Rectum (tissue), 1 donor: ENCODE data around the gene C16orf95.

GRCh38 chr16:87201171-87201422 lies 116.1 kb downstream of the C16orf95 start:
- PRO-cap: no peak

DNA sequence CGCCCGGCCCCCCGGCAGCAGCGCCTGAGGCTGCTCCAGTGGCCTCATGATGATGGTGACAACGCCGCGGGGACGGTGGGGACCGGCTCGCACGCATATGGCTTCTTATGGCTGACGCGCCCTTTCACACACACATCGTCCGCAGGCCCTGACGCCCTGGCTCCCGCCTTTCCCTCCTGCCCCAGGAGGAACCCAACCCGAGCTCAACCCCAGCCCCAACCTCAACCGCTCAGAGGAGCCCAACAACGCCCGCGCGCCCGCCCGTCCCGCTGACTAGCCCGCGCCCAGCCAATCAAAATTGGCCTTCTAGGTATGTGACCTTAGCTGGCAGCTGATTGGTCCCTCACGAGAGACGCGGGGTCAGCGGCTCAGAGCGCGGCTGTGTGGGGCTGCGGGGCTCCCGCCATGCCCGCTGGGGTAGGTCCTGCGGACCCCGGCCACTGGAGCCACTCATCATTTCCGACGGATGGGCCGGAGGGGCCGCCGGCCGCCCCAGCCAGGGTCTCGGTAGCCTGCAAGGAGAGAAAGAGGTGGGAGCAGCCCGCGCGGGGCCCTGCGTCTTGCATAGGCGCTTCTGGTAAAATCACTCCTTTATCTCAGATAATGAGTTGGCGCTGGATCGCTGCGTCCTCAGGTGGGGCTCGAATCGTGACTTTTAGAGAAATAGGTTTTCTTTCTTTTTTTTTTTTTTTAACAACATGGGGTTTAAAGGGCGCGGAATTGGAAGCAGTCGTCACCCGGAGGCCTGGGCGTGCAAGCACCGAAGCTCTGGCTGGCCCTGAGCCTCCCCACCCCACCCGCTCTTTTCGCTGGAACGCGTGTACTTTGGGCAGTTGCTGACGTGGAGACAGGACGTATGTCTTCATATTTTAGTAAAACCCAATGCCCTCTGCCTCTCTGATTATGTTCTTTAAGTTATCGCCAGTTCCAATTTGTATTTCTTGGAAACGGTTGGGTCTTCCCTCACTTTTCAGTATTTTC lies at the start of gene C16orf95:
Gene C16orf95, minus strand, starts transcription at position 247 of the 981 bp plus-strand sequence.
- PRO-cap: bidirectional peak, plus-strand start at position 371 of the sequence, minus-strand start at position 271 of the sequence; bidirectional peak, plus-strand start at position 832 of the sequence, minus-strand start at position 799 of the sequence

DNA sequence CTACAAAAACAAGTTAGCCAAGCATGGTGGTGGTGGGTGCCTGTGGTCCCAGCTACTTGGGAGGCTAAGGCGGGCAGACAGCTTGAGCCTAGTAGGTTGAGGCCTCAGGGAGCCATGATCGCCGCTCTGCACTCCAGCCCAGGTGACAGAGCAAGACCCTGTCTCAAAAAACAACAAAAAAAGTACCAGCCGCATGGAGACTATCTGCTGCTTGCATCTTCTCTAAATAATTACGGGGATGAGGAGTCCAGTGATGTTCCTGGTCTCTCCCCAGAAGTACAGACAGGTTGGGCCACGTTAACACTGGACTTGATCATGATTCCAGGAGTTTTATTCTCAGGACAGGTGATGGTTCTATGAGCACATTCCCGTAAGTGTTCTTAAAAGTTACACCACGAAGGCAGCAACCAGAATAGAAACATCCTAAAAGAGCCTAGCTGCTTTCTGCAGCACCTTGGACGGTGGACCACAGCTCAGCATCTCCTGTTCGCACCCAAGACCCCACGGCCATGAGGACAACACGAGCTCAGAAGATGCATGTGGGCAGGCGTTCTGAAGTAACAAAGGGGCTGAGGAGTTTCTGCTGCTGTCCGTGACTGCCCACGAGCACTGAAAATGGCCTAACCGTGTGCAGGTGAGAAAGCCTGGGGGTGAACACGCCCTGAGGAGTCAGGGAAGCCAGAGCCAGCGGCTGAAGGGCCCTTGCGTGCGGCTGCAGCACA lies 10.5 kb upstream of the C16orf95 start:
- PRO-cap: no peak

DNA sequence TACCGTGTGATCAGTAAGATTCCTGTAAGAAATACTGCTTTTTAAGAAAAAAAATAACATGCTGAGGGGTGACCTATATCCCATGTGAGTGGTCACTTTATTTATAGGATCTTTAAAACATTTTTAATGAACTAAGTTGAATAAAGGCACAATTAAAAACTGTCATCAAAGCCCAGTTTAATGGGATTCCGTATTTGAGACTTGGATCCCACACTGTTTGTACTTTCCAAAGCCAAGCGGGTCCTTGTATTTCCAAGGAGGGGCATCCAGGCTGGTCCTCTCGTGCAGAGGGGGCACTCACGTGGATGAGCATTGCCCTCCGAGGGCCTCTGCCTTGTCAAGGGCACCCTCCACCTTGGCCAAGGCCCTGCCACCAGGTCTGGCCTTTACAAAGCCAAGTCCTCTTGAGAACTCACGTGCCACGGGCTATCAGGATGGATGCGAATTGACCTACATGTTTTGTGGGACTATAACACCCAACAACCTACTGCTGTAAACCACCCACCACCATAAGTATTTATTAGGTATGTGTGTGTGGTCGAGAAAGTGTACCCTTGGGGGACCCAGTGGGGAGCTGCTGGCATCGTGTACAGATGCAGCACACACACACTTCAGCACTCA lies 12.6 kb downstream of the MAP1LC3B start:
- PRO-cap: no peak

- PRO-cap: bidirectional peak, plus-strand start at chr16:87492398, minus-strand start at chr16:87492271
Observed at GRCh38 chr16:87492062-87492517, 734 bp downstream of the ZCCHC14 start.

GRCh38 chr16:87497095-87497738 lies 4.4 kb upstream of the ZCCHC14 start:
- PRO-cap: no peak

DNA sequence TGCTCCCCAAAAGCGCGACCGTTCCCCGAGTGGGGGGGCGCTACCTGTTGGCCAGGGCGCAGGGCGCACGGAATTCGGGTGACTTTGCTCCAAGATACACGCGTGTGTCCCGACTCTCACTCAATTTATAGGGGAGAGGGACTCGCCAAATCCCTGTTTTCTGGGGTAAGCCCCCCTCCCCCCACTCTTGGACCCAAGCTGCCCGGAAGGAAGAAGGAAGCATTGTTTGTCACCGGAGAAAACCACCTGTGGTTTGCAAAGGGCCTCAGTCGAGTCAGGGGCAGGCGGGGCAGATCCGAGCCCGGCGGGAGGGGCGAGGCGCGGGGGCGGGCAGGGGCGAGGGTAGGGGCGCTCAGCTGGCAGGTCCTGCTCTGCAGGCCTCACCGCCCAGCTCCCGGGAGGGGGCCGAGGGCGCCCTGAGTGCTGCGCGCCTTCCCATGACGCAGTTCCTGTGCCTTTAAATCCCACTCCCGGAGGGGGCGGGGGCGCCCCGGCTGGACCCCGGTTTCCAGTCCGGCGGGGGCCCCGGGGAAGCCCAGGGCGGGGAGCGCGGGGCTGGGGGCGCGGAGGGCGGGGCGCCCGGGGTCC lies 448 bp upstream of the JPH3 start:
- PRO-cap: no peak

- PRO-cap: no peak
Observed at GRCh38 chr16:87725467-87726201, 40.2 kb downstream of the KLHDC4 start.

- PRO-cap: no peak
Observed at GRCh38 chr16:87766182-87766850, 530 bp upstream of the KLHDC4 start.

- PRO-cap: no peak
Observed at GRCh38 chr16:87830835-87831654, 38.3 kb downstream of the SLC7A5 start.

- PRO-cap: no peak
Observed at GRCh38 chr16:87932318-87933174, 3.8 kb downstream of the CA5A start.

- PRO-cap: bidirectional peak, plus-strand start at chr16:87956497, minus-strand start at chr16:87956358
Observed at GRCh38 chr16:87956147-87956779, 5.0 kb downstream of the BANP start.

- PRO-cap: no peak
Observed at GRCh38 chr16:87956780-87957416, 5.7 kb downstream of the BANP start.

- PRO-cap: no peak
Observed at GRCh38 chr16:88077185-88077942, 126.1 kb downstream of the BANP start.

GRCh38 chr16:88143495-88144523 lies 192.6 kb downstream of the BANP start:
- PRO-cap: no peak

GRCh38 chr16:88184525-88185091 lies 198.2 kb upstream of the ZNF469 start:
- PRO-cap: no peak

DNA sequence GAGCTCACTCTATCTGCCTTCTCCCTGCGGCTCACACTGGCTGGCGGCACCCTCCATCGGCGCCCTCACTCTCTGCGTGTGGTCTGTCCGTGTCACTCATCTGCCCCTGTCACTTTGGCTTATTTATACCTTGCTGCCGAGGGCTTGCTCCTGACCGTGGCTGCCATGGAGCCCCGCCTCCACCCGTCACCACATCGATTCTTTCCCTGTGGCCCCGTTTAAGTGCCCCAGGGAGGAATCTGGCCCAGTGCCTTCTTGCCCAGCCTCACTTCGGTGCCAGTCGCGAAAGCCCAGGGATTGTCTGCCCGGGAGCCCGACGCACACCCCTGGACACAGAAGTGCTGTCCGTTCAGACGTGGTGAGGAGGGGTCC lies 115.7 kb upstream of the ZNF469 start:
- PRO-cap: no peak

DNA sequence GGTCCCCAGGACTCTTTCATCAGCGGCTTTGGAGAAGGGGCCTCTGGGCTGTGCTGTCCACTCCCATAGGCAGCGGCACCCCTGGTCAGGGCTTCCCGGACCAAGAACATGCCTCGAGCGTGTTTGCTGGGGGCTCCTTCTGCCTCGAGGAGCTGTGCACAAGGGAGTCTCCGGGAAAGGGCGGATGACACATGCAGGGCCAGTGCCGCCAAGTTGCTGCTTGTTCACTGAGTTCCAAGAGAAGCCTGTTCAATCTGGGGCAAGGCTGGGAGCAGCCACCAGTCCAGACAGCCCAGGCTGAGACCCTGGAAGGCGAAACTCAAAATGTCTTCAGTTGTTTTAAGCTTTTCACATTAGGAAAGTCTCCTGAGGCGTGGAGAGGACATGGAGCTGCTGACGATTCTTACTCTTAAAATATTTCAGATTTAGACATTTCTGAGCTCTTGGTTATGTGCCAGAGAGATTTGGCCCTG lies 84.5 kb upstream of the ZNF469 start:
- PRO-cap: no peak

DNA sequence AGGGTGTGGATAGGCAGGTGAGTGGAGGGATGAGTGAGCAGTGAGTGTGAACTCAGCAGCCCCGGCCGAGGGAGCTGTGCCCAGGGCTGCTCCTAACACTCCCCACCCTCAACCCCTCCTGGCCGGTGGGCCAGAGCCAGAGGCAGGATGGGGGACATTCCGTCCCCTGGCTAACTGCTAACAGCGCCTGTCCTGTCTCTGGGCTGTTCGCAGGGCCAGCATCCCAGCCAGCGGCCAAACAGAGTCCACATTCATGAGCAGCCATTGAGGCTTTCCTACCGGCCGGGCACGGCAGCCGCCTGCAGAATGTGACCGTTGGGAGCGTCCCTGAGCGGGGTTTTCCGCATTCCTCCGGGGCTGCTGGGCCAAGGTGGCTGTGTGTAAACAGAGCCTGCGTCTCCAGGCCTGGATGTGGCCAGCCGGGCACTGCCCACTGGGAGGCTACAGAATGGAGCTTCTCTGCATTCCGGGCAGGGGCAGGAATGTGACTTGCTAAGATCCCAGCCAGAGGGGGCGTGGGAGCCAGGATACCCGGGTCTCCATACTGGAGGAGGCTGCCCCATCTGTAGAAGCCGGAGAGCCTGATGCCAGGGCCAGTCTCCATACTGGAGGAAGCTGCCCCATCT lies 5.5 kb downstream of the ZNF469 start:
- PRO-cap: bidirectional peak, plus-strand start at position 422 of the sequence, minus-strand start at position 308 of the sequence

- PRO-cap: no peak
Observed at GRCh38 chr16:88405553-88406174, 22.9 kb downstream of the ZNF469 start.